Mesenchymal stem cell of the bone marrow (primary cell): ENCODE measurements around a stretch of chr7.

DNA sequence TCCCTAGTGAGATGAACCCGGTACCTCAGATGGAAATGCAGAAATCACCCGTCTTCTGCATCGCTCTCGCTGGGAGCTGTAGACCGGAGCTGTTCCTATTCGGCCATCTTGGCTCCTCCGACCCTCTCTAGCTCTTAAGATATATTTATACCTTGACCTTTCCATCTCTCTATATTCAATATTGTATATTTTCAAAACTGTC is 442.8 kb upstream of the MTPN start:
- CAGE, long polyA plus RNA, result no peak

DNA sequence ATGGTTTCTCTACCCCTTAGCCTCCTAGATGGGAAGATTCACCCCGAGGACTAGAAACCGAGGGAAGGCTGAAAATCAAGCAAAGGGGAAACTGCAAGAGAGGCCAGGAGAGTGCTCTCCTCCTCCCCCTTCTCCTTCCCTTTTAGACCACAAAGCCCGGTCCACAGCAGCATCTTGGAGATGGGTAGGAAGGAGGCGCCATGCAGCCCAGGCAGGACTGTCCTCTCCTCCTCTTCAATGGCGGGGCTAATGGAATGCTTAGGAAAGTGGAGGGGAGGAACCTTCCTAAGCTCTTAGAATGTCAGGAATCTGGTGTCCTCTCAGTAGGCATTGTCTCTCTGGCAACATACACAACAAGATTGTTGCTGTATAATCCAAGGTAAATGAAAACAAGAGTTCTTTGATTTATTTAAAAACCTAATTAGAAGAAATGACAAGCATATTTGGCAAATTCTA is 185.2 kb downstream of the DGKI start:
- CAGE, long polyA plus RNA, result no peak

DNA sequence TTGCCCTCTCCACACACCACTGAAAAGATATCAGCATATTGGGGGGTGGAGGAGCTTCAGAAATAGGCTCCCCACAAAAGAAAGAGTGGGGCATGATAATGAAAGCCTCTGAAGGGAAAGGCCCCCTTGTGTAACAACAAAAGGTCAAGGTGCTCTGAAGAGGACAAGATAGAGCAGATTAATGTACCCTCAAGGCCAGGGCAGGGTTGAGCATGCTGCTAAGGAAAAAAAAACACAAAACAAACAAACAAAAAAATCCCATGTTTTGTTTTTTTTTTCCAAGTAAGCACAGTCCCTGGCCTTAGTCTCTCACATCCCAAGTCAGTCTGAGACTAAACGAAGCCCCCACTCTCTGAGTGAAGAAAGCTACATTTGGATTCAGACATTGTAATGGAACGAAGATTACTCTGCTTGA is 27.3 kb upstream of the DGKI start:
- CAGE, long polyA plus RNA, result no peak

- CAGE, long polyA plus RNA, result no peak
These were observed 68.7 kb downstream of the CREB3L2 start for GRCh38 chr7:137932823-137934013.

GRCh38 chr7:137942438-137942859 is 59.4 kb downstream of the CREB3L2 start:
- CAGE, long polyA plus RNA, result no peak

GRCh38 chr7:137983591-137984182 is 18.2 kb downstream of the CREB3L2 start:
- CAGE, long polyA plus RNA, result no peak

GRCh38 chr7:137987765-137988273 is 14.1 kb downstream of the CREB3L2 start:
- CAGE, long polyA plus RNA, result no peak

DNA sequence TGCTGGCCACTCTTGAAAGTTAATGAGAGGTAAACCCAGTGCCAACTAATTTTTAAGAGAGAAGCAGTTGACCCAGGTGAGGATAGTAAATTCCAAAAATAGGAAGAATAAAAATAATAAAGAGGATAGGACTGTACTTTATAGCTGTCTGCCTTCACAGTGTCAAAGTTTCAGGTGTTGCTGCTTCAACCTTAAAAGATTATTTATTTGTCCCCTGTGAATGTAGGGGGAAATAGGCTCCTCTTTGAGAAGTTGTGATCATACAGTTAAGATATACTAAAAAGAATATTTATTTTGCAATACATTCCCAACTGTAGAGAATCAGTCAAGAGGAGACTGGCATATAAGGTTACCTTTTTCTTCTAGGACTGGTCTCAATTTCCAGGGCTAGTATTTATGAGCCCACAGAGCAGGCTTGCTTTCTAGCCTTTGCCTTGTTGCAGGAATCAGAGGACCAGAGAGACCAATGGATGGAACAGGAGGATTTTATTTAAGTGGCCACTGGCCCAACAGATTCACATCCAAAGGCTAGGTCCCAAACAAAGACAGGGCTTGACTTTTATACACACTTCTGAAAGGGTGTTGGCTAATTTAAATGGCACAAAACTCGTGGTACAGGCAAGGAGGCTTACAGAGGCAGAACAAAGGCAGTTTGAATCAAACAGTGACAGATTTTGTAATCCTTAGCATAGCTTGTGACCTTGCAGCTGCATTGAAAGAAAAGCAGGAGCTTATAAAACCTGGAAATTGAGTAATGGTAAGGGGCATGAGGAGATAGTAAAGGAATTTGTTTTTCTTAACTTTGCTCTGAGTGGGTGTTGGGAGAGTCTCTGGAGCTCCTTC is 96.5 kb downstream of the TRIM24 start:
- CAGE, long polyA plus RNA, result no peak

DNA sequence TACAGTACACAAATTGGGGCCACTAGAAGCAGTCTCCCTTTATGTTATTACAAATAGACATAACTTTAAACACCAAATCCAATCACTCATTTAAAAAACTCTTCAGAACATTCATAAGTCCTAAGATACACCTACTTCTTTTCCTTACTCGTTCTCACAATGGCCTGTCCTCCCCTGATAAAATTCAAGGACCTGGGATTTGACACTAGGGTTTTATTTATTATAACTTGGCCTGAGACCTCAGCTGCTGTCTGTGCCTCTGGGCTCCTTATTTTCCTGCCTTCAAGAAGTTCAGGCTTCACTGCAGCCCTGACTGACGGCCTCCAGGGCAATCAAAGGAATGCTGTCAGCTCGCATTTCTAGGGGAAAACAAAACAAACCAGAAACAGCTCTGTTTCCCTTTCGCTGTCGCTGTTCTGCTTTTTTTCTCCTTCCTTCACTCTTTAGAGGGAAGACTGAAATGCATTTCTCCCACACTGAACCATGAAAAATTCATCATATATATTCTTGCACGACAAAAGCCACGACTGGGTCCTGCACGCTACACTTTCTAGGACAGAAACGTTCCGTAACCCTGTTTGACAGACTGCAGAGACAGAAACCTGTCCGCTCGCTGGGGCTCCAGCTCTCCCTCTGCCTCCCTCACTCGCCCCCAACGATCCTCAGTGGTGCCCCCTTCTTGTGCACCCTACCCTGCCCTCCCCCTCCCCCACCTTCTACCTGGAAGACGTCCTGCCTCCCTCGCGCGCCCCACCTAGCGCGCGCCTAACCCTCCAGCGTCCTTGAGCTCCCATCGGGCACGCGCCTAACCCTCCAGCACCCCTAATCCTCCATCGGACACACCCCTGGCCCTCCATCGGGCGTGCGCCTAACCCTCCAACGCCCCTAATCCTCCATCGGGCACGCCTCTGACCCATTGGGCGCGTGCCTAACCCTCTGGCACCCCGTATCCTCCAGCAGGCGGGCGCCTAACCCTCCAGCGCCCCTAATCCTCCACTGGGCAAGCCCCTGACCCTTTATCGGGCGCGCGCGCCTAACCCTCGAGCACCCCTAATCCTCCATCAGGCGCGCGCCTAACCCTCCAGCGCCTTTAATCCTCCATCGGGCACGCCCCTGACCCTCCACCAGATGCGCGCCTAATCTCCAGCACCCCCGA is 37.3 kb downstream of the SVOPL start:
- CAGE, long polyA plus RNA, result no peak

GRCh38 chr7:138917069-138917815 is 63.9 kb downstream of the KIAA1549 start:
- CAGE, long polyA plus RNA, result no peak

GRCh38 chr7:138960960-138961482 is 20.2 kb downstream of the KIAA1549 start:
- CAGE, long polyA plus RNA, result no peak

DNA sequence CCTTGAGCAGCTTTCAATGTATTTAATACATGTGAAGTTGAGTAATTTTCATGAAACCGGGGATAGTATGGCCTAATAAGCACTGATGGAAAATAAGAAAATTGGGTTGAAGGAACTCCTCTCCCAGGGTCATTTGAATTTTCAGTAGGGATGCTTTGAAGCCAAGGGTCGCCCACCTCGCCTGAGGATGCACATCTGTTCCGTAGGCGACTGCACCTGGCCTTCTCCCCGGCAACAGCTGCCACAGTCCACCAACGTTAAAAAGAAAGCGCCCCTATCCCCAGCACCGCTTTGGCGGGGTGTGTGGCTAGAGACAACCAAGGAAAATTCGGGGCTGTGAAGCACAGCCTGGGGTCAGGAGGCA is 1.1 kb downstream of the ZC3HAV1L start:
- CAGE, long polyA plus RNA, result no peak

GRCh38 chr7:139035107-139035571 is 703 bp downstream of the ZC3HAV1L start:
- CAGE, long polyA plus RNA, result no peak

DNA sequence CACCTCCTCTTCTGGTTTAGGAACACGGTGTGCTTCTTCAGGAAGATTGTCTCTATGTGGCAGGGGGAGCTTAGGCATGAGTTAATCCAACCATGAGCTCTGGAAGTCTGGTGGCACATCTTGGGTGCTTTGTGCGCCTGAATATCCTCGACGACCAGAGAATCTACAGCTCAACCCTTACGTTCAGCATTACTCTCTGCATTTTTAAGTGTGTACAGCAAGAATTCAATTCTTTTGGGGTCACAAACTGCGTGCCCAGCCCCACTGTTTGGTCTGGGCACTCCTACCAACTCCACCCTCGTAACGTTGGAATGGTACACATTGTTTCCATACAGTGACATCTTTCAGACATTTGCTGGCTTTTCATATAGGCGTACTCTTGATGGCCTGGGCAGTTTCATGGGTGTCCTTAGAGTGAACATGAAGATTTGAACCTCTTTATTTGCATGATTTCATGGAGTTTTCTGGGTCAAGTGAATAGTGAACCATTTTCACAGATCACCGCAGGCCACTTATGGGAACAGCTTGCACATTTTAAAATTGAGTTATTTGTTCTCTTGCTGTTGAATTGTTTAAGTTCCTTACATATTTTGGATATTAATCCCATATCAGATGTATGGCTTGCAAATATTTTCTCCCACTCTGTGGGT is 13.8 kb upstream of the ZC3HAV1L start:
- CAGE, long polyA plus RNA, result no peak

GRCh38 chr7:139054107-139054588 is 18.3 kb upstream of the ZC3HAV1L start:
- CAGE, long polyA plus RNA, result no peak

DNA sequence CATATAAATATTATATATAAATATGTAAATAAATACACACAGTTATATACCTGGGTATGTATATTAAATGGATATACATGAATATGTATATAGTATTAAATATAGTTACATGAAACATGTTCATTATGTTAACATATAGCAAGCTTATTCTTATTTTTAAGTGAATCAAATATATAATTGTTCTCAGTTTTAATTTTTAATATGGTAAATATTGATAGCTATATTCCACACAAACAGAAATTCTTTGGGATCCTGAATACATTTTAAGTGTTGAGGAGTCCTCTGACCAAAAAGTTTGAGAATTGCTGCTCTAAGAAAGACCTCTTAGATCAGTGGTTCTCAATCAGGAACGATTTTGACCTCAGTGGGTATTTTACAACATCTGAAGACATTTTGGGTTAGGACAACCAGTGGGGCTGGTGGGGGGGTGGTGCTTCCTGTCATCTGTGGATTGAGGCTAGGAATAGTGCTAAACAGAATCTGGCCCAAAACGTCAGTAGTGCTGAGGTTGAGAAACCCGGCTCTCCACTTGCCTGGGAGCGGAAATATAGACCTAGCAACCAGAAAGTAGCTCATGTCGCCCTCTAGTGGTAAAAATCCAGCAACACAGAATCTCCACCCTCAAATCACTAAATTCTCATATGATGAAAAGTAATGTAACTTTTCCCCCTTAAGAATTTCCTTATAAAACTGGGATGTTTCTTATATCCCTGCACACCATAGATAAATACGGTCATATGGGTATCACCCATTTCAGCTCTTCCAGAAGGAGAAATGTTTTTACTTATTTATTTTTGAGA is 34.7 kb downstream of the ZC3HAV1 start:
- CAGE, long polyA plus RNA, result no peak

GRCh38 chr7:139108750-139109164 is 763 bp downstream of the ZC3HAV1 start:
- CAGE, long polyA plus RNA, result no peak

- CAGE, long polyA plus RNA, result no peak
These were observed 846 bp downstream of the UBN2 start for GRCh38 chr7:139231975-139232190.

GRCh38 chr7:139261110-139261765 is 30.2 kb downstream of the UBN2 start:
- CAGE, long polyA plus RNA, result no peak

DNA sequence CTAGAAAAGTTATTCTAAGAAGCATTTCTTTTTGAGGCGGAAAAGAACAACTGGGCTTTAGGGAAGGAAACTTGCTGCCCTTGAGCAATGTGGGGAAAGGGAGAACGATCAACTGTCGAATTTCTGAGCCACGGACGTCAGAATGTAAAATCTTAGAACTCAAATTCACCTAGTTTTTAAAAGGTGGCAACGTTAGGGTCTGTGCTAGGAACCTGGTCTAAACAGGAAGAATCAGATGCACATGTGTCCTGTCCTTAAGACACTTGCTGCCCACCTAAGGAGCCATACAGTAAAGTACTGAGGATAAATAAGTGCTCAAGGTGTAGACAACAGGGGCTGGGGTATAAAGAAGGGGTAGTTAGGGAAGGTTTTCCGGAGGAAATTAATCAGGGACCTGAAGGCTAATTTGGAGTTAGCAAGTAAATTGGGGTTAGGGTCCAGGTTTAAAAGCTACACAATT is 835 bp downstream of the FMC1 start:
- CAGE, long polyA plus RNA, result no peak